GM12892 (cell line): ENCODE data around the genes GOLGA8J and GOLGA8H.

- RRBS: no CpG with 5 or more reads among the region's 3 CpGs
Observed at GRCh38 chr15:29343405-29343962, 73.9 kb upstream of the NSMCE3 start.

- RRBS: no CpG with 5 or more reads among the region's 5 CpGs
Observed at GRCh38 chr15:29490292-29490491, 80.6 kb downstream of the ENTREP2 start.

GRCh38 chr15:29657320-29657594 is 86.5 kb upstream of the ENTREP2 start:
- RRBS: no CpG with 5 or more reads among the region's 8 CpGs

GRCh38 chr15:29686993-29687732 is 116.4 kb upstream of the ENTREP2 start:
- RRBS: no CpG with 5 or more reads among the region's 16 CpGs

GRCh38 chr15:29687811-29688603 is 117.2 kb upstream of the ENTREP2 start:
- RRBS: no CpG with 5 or more reads among the region's 26 CpGs

- RRBS: no CpG with 5 or more reads among the region's 9 CpGs
Observed at GRCh38 chr15:29870867-29871289, 48.6 kb upstream of the TJP1 start.

DNA sequence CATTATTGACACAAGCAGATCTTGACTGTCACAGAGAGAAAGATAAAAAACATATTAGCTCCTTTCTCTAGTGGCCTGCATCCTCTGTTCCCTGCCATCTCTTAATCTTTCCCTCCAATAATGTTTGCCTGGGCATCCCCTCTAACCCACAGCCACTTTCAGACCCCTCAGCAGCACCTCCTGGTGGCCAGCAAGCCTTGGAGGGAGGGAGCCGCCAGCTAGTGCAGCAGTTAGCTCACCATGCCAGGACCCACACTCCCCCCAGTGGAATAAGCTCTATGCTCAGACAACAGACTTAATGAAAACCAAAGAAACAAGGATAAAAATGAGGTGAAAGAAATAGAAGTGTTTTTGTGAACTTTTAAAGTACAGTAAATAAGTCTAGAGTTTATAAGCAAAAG is 103.5 kb upstream of the TJP1 start:
- RRBS: no CpG with 5 or more reads among the region's 1 CpG

DNA sequence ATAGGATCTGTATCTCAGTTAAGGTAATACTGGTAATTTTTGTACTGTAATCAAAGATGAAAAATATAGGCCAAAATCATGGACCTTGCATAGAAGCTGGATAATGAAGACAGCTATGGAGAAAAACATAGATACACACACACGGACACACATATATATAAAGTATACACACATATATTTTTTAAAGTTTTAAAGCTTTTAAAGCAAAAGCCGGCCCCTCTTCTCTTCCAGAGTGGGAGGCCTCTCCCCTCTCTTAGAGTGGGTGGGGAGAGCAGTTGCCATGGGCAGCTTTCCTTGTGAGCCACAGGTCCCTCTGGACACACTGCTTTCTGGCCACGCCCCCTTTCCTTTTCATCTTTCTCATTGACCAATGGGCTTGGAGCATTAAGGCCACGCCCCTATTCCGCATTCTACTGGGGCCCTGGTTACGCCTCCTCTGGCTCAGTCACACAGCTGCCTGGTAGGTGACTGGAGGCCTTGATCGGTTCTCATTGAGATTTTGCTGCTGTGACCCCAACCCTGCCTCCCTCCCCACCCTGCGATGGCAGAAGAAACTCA is at the start of gene GOLGA8J:
Gene GOLGA8J (plus strand): TSS at position 444 of the 558 bp plus-strand sequence.
- RRBS: no CpG with 5 or more reads among the region's 8 CpGs

DNA sequence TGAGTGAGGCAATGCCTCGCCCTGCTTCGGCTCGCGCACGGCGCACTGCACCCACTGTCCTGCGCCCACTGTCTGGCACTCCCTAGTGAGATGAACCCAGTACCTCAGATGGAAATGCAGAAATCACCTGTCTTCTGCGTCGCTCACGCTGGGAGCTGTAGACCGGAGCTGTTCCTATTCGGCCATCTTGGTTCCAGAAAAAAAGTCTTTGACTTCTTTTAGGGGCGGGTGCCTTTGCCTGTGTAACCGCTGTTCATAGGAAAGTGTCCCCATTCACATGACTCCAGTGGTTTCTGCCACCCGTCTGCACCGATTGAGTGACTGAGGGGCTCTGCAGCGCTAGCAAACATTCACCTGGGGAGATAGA is 46.2 kb downstream of the CHRFAM7A start:
- RRBS: no CpG with 5 or more reads among the region's 17 CpGs

GRCh38 chr15:30551752-30552010 is 169 bp upstream of the GOLGA8Q start:
- RRBS: no CpG with 5 or more reads among the region's 7 CpGs

- RRBS: no CpG with 5 or more reads among the region's 7 CpGs
Observed at GRCh38 chr15:30603896-30604281, at the start of gene GOLGA8H. TSS of gene GOLGA8H (plus strand) at chr15:30604028.

- RRBS: no CpG with 5 or more reads among the region's 9 CpGs
Observed at GRCh38 chr15:31157622-31158034, 56.1 kb upstream of the TRPM1 start.

- RRBS: no CpG with 5 or more reads among the region's 4 CpGs
Observed at GRCh38 chr15:31163796-31164337, 62.3 kb upstream of the TRPM1 start.

DNA sequence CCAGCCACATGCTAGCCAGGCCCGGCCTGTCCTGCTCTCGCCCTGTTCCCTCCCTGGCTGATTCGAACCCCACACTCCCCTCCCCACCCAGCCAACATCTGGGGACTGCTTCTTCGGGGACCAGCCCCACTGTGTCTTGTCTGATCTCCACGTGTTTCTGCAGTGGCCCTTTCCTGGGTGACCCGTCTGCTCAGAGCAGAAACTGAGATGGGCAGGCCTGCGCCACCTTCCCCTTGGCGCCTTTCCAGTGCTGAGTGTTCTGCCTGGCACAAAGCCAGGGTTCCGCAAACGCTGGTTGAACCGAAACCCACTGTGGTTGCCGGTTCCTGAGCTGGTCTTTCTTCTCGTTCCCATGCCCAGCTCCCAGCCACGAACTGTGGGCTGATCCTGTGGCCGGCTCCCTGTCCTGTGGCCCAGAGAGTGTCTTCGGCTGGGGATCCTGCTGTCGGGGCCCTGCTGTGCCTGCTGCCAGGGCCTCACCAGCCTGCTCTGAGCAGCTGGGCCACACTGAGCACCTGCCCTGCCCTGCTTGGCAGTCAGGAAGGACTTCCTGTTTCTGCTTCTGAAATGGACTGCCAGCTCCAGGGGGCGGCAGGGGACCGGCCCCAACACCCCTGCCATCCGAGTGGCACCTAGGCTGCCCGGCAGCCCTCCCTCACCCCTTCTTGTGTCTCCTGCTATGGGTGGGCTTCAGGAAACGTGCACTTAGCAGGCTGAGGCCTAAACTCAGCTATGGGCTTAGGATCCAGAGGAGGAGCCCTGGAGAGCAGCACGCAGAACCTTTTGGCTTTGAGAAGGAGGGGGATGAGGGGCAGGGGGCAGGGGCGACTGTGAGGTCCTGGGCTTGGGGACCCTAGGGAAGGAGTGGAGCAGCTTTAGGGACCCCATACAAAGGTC is 62.5 kb upstream of the KLF13 start:
- RRBS: 2% methylated on average over 7 of the region's 24 CpGs

DNA sequence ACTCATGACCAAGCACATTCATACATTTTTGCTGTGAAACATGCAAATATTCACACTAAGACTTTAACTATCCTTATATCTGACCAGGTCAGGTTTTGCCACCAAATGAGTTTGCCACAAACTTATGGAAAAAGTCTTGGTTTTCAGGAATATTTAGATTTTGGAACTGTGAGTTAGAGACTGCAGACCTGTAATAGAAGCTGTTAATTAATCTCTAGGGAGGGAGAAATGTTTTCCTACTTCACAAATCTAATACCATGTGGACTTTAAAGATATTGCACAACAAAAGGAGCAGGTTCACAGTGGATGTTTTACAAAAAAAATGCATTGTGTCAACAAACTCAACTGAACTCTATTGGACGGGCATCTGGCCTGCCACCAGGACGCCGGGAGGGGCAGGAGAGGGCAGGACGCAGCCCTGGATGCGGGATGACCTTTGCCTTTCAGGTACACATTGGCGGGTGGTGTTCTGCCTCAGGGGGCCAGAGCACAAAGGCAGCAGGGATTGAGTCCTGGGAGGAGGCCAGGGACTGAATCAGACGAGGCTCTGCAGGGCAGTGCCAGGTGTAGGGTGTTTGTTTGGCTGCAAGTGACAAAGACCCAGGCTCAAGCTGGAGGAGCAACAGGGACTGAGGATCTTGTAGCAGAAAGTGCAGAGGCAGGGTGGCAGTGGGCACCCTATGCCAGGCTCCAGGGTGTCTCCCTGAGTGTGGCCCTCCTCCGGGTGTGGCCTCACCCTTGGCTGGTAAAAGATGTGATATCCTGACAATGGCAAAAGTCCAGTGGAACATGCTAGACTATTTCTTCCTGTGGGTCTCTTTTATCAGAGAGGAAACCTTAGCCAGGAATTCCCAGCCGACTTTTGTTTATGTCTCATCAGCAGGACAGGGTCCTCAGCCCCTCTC is 30.0 kb upstream of the KLF13 start:
- RRBS: no CpG with 5 or more reads among the region's 9 CpGs

DNA sequence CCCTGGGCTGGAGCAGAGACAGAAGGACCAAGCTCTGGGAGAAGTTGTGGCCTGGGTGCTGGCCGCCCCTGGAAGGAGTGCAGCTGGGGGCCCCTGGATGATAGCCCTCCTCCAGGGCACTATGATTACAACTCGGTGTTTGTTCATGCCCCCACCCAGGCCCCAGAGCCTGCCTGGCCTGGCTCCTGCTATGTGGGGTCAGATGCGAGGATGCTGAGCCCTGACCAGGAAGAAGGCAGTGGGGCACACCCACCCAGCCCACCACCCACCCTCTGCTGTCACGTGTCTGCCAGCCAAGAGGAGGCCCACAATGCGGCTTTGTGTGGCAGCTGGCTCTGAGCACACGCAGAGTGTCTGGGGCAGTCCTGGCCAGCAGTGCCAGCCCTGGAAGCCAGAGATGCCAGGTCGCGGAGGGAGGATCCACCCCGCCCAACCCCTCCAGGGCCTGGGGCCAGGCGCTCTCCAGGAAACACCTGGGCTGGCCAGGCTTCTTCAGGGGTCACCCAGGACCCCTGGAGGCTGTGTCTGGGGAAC is 26.5 kb upstream of the KLF13 start:
- RRBS: no CpG with 5 or more reads among the region's 10 CpGs

DNA sequence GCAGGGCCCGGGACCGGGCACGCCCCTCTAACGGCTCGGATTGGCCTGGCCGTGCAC is 259 bp upstream of the KLF13 start:
- RRBS: under 1% methylated on average over 6 of the region's 6 CpGs

- RRBS: no CpG with 5 or more reads among the region's 8 CpGs
Observed at GRCh38 chr15:31330770-31331375, 4.2 kb downstream of the KLF13 start.

GRCh38 chr15:31376402-31377540 is 50.1 kb downstream of the KLF13 start:
- RRBS: no CpG with 5 or more reads among the region's 26 CpGs

DNA sequence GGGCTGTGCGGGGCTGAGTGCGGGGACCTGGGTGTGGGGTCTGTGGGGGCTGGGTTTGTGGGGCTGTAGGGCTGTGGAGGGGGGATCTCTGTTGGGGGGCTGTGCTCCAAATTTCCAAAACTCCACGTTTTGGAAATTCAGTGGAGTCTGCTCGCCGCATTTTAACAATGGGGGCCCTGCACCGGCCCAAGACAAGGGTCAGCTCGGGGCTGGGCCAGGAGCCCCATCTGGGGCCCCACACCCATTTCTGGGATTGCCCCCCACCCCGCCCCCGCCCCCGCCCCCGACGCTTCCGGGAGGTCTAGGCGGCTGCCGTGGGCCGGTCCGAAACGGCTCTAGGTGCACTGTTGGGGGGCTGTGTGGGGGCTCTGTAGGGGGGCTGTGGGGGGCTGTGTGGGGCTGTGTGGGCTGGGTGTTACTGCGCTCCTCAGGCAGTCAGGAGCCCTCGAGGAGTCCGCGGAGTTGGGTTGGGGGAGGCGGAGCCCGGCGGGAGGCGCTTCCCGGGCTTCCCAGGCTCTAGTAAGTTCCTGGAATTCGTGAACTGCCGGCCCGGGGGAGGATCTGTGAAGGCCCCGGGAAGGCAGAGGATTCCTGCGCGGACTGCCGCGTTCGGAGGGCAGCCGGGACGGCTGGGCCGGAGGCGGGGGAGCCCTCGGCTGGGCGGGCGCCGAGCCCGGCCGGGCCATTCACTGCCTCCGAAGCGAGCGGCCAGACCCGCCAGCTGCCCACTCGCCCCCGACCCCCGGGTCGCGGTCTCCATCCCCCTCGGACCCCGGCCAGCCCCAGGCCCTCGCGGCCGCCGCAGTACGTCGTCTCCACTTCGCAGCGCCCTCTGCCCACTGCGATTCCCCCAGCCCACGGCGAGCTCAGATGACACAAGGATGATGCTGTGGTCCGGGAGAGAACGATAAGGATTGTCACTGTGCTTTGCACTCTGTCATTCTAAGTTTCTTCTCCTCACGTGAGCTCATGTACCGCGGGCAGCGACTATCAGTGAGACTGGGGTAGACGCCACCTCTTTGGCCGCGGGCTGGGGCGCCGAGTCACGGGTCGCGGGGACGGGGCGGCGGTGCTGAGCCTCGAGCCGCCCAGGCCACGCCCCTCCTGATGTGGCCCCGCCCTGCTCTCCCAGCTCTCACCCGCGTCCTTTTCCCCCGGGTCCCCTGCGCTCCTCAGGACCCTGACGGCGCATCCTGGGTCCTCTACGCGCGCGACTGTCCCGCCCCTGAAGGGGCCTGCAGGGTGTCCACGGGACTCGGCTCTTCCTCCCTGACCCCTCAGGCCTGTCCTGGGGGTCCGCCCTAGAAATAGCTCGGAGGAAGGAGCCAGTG is 65.2 kb downstream of the KLF13 start:
- RRBS: 1% methylated on average over 24 of the region's 104 CpGs